ENCODE results near the gene PAXIP1.

DNA sequence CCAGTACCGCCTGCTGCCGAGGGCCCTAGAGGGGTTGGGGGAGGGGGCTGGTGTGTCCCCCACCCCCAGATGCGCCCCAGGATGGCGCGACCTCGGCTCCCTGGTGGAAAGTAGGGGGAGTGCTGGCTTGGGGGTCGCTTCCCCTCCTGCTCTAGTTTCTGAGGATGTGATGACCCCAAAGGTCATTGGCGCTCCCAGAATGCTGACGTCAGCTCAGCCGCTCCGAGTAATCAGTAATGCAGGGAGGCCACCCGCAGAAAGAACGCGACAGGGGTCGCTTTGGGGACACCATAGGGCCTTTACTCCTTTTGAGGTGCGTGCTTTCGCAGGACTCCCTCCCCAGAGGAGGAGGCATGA is 1.1 kb upstream of the PRKAG2 start:
- RAMPAGE, long total RNA, result no peak
- RRBS, result no CpG with 5 or more reads among the region's 17 CpGs

- RAMPAGE, long total RNA, result no peak
- RRBS, result no CpG with 5 or more reads among the region's 18 CpGs
Measured at GRCh38 chr7:151922977-151923892, 33.0 kb upstream of the GALNTL5 start.

DNA sequence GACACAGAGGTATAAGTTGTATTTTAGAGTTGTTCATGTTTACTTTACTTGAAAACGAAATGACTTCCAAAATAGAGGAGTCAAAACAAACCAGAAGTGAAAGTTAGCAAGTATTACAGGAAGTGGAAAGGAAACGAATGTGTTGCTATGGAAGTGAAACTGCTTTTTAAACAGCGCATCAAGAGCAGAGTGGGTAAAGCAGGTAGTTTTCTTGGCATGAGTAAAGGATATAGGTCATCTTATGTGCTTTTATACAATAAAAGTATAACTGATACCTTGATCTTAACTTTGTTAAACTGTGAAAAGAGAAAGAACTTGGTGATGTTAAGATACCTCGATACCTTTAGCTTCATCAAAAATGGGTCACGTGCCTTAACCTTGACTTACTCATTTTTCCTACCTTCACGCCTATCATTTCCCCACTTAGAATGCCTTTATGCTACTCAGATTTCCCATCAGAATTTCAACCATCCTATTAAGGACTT is 19.9 kb upstream of the GALNTL5 start:
- RAMPAGE, long total RNA, result no peak
- RRBS, result no CpG with 5 or more reads among the region's 6 CpGs

- RAMPAGE, long total RNA, result no peak
- RRBS, result no CpG with 5 or more reads among the region's 19 CpGs
Measured at GRCh38 chr7:152136078-152137169, 111.0 kb downstream of the GALNT11 start.

GRCh38 chr7:152147833-152148909 is 122.7 kb downstream of the GALNT11 start:
- RAMPAGE, long total RNA, result no peak
- RRBS, result no CpG with 5 or more reads among the region's 21 CpGs

- RAMPAGE, long total RNA, result no peak
- RRBS, result no CpG with 5 or more reads among the region's 12 CpGs
Measured at GRCh38 chr7:152176897-152178077, 151.8 kb downstream of the GALNT11 start.

DNA sequence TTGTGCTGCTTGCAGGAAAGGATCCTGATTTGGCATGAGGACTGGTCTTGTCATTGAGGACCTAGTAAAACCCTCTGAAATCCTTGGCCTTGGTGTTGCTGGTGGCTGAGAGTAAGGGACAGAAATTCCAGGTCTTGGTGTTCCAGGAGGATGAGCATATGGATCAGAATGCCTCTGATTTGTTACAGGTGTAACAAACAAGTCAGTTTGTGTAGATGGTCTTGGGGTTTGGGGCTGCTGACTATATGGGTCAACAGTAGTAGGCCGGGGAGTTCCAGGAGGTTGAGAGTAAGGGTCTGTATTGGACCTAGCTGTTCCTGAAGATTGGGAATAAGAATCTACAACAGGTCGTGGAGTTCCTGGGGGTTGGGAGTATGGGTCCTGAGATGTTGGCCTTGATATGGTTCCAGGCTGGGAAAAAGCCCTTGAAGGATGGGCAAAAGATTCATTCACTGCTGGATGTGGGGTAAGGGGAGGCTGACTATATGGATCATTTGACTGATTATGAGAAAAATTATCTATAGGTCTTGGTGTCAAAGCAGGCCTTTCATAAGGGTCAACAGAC is 155.7 kb downstream of the GALNT11 start:
- RAMPAGE, long total RNA, result no peak
- RRBS, result no CpG with 5 or more reads among the region's 2 CpGs

- RAMPAGE, long total RNA, result no peak
- RRBS, result no CpG with 5 or more reads among the region's 8 CpGs
Measured at GRCh38 chr7:152393911-152394849, 41.6 kb downstream of the KMT2C start.

- RAMPAGE, long total RNA, result no peak
- RRBS, result no CpG with 5 or more reads among the region's 3 CpGs
Measured at GRCh38 chr7:152397225-152397691, 38.5 kb downstream of the KMT2C start.

DNA sequence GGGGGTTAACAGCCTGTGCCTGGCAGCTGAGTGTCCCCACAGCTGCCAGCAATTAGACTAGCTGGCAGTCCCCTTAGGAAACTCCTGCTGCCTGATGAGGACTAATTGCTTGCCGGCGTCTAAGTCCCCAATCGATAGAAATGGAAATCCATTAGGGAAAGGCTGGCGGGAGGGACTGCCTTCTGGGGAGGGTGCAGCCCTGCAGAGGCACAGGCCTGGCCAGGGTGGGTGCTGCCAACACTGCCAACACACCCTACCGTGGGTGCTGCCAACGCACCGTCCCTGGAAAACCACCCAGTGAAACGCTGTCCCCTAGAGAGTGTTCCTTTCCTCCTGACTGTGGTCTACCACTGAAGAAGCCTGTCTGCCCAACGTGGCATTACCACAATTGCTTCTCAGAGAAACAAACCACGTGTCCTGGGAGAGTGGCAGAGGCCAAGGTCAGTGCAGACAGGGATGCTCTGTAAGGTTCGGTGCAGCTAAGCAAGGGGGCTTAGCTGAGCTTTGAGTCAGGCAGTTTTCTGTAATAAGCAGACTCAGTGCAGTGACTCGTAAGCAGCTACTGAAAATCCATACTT is 60.7 kb downstream of the XRCC2 start:
- RAMPAGE, long total RNA, result no peak
- RRBS, result no CpG with 5 or more reads among the region's 12 CpGs

DNA sequence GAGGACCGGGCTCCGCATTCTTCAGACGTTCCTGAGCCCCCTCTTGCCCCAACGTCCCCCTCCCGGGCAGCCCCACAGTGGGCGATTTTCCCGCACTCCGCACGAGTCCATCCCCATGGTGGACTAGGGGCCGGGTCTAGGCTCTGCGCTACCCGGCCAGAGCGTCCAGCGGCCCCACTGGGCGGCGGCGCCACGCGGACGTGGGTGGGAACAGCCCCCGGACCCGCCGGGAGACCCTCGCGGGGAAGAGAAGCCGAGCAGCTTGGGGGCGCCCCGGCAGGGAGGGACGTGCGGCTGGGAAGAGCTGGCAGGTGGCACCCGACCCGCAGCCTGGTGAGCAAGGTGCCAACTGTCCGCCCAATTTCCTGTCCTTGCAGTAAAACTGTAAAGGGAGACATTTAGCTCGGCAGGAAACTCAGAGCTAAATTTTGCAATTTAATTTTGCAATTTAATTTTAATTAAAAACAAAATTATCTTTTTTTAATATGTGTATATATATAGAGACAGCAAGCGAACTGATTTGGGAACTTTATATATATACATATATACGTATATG is 166.4 kb downstream of the ACTR3B start:
- RAMPAGE, long total RNA, result no peak
- RRBS, result 2% methylated on average over 26 of the region's 36 CpGs

DNA sequence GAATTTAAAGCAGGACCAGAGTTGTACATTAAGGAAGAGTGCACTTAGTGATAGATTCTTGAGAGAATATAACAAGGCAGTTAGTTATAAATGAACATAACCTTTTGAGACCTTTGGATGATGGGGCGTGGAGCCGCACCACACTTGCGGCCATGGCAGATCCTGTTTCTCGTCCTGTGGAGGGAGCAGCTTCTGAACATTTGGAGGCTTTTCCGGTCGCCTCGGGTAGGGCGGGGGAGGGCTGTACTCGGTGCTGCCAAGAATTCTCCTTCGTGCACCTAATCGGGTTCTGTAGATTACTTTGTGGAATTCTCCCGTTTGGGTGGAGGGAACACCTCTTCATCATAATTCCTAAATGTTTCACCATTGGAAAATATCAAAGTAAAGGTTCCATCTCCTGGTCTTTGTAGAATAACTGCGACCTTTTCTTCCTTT is 321.5 kb downstream of the PAXIP1 start:
- RAMPAGE, long total RNA, result no peak
- RRBS, result no CpG with 5 or more reads among the region's 13 CpGs

GRCh38 chr7:154845061-154845482 is 157.9 kb downstream of the PAXIP1 start:
- RAMPAGE, long total RNA, result no peak
- RRBS, result no CpG with 5 or more reads among the region's 7 CpGs

GRCh38 chr7:154892662-154893296 is 110.1 kb downstream of the PAXIP1 start:
- RAMPAGE, long total RNA, result no peak
- RRBS, result 30% methylated on average over 12 of the region's 31 CpGs

GRCh38 chr7:155002606-155003253 is at the start of gene PAXIP1:
Gene PAXIP1, minus strand, starts transcription at chr7:155003124.
- RAMPAGE, long total RNA, result no peak
- RRBS, result 2% methylated on average over 34 of the region's 105 CpGs

GRCh38 chr7:155004681-155005022 is 1.7 kb upstream of the PAXIP1 start:
- RAMPAGE, long total RNA, result no peak
- RRBS, result no CpG with 5 or more reads among the region's 4 CpGs

GRCh38 chr7:155198129-155198785 is 99.4 kb upstream of the INSIG1 start:
- RAMPAGE, long total RNA, result no peak
- RRBS, result 68% methylated on average over 10 of the region's 21 CpGs

- RAMPAGE, long total RNA, result no peak
- RRBS, result no CpG with 5 or more reads among the region's 14 CpGs
Measured at GRCh38 chr7:155203405-155203950, 94.2 kb upstream of the INSIG1 start.

- RAMPAGE, long total RNA, result no peak
- RRBS, result no CpG with 5 or more reads among the region's 7 CpGs
Measured at GRCh38 chr7:155244126-155244483, 53.6 kb upstream of the INSIG1 start.

DNA sequence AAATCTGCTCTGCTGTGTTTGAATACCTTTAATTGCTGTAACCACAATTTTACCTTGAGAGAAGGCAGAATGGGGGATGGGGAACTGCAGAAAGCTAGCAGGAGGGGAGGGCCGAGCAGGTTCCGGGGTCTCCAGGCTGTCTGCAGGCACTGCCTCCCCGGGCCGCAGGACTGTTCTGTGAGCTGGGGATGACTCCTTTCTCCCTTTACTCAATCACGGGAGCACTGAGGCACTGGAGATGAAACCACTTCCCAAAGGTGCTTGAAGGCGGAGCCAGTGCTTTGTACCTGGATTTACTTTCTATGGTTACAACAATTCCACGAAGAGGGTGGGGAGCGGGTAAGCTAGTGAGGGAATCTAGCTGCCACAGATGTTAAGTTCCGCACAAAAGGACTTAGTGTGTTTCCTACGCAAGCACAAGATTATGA is 20.6 kb upstream of the INSIG1 start:
- RAMPAGE, long total RNA, result no peak
- RRBS, result no CpG with 5 or more reads among the region's 10 CpGs